Keratinocyte (primary cell): ENCODE measurements around a stretch of chr1.

GRCh38 chr1:6259910-6260934 is 676 bp downstream of the GPR153 start:
CAGE:
- cytosol, long polyA minus RNA: no peak
- cytosol, long polyA plus RNA: no peak
- long polyA plus RNA: no peak
- nucleus, long polyA minus RNA: no peak
- nucleus, long polyA plus RNA: no peak

DNA sequence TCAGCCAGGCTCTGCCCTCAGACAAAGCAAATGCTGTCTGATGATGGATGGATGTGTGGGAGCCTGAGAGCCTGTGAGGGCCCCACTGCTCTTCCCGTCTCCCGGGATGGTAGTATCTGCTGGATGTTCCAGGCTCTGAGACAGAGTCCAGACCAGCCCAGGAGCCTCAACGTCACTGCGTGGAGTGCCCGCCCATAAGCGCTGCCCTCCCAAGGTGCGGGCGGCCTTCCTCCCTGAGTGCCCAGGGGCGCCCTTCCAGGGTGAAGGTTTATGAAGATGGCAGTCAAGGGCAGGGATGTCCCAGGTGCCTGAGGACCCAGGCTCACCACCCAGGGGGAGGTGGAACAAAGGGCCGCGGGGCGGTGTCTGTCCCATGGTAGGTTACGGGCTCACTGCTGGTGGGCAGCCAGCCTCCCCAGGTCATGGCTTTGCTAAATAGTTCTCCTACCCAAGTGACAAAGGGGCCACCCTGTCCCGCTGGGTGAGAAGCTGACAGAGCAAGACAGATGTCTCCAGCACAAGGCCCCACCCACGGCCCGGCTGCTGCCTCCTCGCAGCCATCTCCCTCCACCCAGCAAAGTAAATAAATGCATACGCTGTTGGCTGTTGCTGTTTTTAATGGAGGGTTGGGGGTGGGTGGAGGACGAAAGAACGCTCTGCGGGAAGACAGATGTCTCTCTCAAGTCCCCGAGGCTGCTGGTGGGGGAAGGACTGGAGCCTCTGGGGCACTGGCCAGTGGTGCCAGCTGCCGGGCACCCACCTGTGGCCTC is 9.0 kb upstream of the GPR153 start:
CAGE:
- cytosol, long polyA minus RNA: no peak
- cytosol, long polyA plus RNA: no peak
- long polyA plus RNA: no peak
- nucleus, long polyA minus RNA: no peak
- nucleus, long polyA plus RNA: no peak

DNA sequence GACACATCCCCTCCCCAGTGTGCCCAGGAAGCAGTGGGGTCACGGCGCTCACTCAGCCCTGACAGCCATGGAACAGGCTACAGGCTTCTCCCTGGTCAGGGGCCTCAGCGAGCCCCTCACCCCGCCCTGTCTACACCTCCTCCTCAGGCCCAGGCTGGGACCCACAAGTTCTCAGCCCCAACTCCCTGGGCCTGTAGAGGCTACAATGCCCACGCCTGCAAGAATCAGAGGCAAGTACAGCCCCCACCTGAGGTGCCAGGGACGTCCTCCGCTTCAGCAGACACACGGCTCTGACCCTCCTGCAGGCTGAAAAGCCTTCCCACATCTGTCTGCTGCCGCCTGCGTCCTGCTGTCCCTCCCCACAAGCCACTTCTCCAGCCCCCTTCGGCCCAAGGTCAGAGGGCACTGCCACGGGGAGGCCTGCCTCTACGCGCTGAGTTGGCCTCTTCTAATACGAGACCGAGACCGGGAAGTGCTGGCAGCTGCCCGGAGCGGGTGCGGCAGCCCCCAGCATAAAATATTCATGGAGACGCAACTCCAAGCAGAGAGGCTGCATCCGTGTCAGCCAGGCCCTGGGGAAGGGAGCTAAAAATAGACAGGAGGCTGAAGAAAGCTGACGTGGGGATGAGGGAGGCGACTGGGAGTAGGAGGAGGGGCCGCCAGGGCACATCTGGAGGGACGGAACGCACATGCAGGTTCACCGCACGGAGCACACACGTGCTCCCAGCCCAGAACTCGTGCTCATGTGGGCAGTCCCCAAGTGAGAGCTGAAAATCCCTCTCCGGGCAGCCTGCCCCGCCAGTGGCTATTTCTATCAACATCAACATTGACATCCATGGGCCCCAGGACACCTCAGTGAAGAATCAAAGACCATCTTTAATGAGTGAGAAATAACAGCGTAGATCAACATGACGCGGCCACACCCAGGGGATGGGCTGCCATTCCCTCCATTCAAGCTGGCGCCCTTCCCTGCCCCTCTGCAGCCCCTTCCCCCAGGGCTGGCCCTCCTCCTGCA is 15.4 kb upstream of the GPR153 start:
CAGE:
- cytosol, long polyA minus RNA: no peak
- cytosol, long polyA plus RNA: no peak
- long polyA plus RNA: no peak
- nucleus, long polyA minus RNA: no peak
- nucleus, long polyA plus RNA: no peak

DNA sequence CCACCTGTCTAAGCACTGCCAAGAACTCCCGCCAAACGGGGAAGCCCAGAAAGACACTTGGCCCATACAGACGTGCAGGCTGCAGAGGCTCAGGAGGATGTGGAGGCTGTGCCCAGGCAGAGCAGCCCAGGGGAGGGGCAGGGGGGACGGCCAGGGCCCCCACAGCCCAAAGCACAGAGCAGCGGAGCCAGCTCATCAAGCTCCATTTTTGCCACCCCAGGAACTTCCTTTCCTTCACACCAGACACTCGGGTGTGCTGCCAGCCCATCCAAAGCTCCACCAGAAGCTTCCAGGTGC is 59.3 kb downstream of the ACOT7 start:
CAGE:
- cytosol, long polyA minus RNA: no peak
- cytosol, long polyA plus RNA: no peak
- long polyA plus RNA: no peak
- nucleus, long polyA minus RNA: no peak
- nucleus, long polyA plus RNA: no peak

GRCh38 chr1:6473822-6474665 is 8.1 kb upstream of the TNFRSF25 start:
CAGE:
- cytosol, long polyA minus RNA: no peak
- cytosol, long polyA plus RNA: no peak
- long polyA plus RNA: no peak
- nucleus, long polyA minus RNA: no peak
- nucleus, long polyA plus RNA: no peak

DNA sequence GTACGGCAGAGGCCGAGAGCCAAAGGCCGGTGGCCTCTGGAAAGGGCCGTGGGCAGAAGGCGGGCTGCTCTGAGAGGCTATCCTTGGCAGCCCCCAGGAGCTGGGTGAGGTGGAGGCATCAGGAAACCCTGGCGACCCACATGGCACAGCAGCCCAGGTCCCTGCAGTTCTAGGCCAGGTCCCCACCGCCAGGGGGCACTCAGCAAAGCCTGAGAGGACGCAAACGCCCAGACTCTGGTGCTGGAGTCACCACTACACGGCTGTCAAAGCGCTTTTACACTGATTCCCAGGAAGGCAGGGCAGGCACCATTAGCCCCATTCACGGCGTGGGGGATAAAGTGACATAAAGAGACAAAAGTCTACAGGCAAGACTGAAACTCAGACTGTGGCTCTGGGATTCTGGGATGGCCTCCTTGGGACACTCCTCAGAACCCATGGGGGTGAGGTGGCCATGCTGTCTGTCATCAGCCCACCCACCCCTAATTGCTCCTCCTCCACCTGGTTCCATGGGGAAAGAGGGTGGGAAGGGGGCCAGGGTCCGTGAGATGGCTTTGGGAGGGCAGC is 4.9 kb downstream of the PLEKHG5 start:
CAGE:
- cytosol, long polyA minus RNA: no peak
- cytosol, long polyA plus RNA: no peak
- long polyA plus RNA: no peak
- nucleus, long polyA minus RNA: no peak
- nucleus, long polyA plus RNA: no peak

GRCh38 chr1:6487691-6488194 is 3.7 kb downstream of the PLEKHG5 start:
CAGE:
- cytosol, long polyA minus RNA: no peak
- cytosol, long polyA plus RNA: no peak
- long polyA plus RNA: no peak
- nucleus, long polyA minus RNA: no peak
- nucleus, long polyA plus RNA: no peak

GRCh38 chr1:6501722-6503224 is 10.8 kb upstream of the PLEKHG5 start:
CAGE:
- cytosol, long polyA minus RNA: no peak
- cytosol, long polyA plus RNA: no peak
- long polyA plus RNA: no peak
- nucleus, long polyA minus RNA: no peak
- nucleus, long polyA plus RNA: no peak

GRCh38 chr1:6523679-6524798 is 30.3 kb downstream of the NOL9 start:
CAGE:
- cytosol, long polyA minus RNA: no peak
- cytosol, long polyA plus RNA: no peak
- long polyA plus RNA: no peak
- nucleus, long polyA minus RNA: no peak
- nucleus, long polyA plus RNA: no peak

DNA sequence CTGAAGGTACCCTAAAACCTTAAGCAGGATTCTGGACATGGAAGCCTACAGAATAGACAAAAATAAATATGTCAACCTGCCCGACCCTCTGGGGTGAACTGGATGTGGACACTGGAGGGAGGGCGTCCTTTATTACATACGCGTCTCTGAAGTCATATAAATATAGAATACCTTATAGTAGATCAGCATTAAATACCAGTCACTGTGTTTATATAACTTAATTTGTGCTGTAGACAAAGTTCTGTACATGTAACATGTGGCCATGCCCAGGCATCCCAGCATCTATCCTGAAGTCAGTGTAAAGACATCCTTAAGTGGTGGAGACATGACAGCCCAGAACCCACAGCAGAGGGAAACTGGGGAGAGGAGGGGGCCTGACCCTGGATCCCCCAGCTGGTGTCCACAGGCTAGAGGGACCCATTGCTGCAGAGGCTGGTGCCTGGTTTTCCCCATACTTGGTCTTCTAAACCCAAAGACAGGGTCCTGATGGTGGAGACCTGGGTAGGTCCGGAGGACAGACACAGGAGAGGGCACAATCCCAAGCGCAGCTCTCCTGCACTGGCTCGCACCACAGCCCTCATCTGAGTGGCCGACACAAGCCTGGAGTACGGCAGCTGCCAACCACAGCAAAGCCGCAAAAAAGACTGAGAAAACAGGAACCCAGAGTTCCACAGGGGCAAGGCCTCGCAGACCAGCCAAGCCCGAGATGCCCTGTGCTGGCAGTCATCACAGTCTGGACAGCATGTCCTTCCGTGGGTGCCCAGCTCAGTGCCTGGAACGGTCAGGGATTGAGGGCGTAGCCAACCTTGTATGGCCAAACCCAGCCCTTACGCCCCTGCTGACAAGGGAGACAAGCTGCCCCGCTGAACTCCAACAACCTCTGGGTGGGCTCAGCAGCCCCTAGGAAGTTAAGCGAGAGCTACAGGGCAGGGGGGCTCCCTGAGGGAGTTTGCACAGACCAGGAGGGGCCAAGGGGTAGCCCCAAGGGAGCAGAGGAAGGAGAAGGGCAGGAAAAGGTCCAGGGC is 11.3 kb downstream of the ZBTB48 start:
CAGE:
- cytosol, long polyA minus RNA: no peak
- cytosol, long polyA plus RNA: no peak
- long polyA plus RNA: no peak
- nucleus, long polyA minus RNA: no peak
- nucleus, long polyA plus RNA: start-site peak on the minus strand centred at position 198 of the sequence, 371 bp wide, 1,761 and 659 reads in 2 replicates

CAGE:
- cytosol, long polyA minus RNA: no peak
- cytosol, long polyA plus RNA: no peak
- long polyA plus RNA: no peak
- nucleus, long polyA minus RNA: no peak
- nucleus, long polyA plus RNA: no peak
Measured at GRCh38 chr1:6592729-6594003, 9.5 kb downstream of the KLHL21 start.

GRCh38 chr1:6596889-6598125 is 5.4 kb downstream of the KLHL21 start:
CAGE:
- cytosol, long polyA minus RNA: no peak
- cytosol, long polyA plus RNA: no peak
- long polyA plus RNA: no peak
- nucleus, long polyA minus RNA: no peak
- nucleus, long polyA plus RNA: no peak

DNA sequence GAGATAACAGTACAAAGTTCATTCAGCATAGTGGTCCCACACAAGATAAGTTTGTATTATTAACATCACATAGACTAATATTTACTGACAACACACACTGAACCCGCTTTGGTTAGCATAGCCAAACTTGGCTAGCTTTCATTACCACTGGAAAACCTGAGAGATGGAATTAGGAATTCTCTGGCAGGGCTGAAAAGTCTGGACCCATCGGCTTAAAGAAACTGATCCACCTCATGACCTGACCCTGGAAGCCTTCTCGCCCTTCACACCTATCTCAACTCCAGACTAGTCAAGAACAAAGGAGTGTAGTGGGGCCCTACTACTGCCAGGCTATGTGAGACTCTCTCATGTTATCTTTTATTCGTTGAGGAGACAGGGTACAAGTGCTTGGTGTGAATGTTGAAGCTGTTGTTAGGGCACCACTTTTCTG is 943 bp downstream of the DNAJC11 start:
CAGE:
- cytosol, long polyA minus RNA: no peak
- cytosol, long polyA plus RNA: no peak
- long polyA plus RNA: no peak
- nucleus, long polyA minus RNA: no peak
- nucleus, long polyA plus RNA: no peak

CAGE:
- cytosol, long polyA minus RNA: no peak
- cytosol, long polyA plus RNA: no peak
- long polyA plus RNA: no peak
- nucleus, long polyA minus RNA: no peak
- nucleus, long polyA plus RNA: no peak
Measured at GRCh38 chr1:6857171-6857738, 72.0 kb downstream of the CAMTA1 start.

DNA sequence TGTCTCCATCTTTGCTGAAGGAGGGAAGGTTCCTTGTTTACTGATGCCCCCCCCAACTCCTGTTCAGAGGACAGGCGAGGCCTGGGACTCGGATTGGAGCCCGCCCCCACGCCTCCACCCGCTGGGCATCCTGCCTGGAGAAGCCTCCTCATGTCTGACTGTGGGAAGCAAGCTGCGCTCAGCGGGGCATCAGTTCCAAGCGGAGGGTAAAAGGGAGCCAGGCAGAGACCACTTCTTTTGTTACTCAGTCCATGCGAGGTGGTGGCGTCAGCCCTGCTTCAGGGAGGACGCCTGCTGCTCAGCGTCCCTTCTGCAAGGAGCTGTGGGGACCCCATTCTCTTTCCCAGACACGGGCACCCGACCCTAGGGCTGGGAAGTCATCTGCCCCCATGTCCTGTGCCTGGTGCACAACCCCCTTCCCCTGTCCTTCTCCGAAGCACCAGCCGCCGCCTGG is 413.9 kb downstream of the CAMTA1 start:
CAGE:
- cytosol, long polyA minus RNA: no peak
- cytosol, long polyA plus RNA: no peak
- long polyA plus RNA: no peak
- nucleus, long polyA minus RNA: no peak
- nucleus, long polyA plus RNA: no peak

GRCh38 chr1:7206066-7206363 is 420.8 kb downstream of the CAMTA1 start:
CAGE:
- cytosol, long polyA minus RNA: no peak
- cytosol, long polyA plus RNA: no peak
- long polyA plus RNA: no peak
- nucleus, long polyA minus RNA: no peak
- nucleus, long polyA plus RNA: no peak

CAGE:
- cytosol, long polyA minus RNA: no peak
- cytosol, long polyA plus RNA: no peak
- long polyA plus RNA: no peak
- nucleus, long polyA minus RNA: no peak
- nucleus, long polyA plus RNA: no peak
Measured at GRCh38 chr1:7334525-7335216, 436.4 kb upstream of the VAMP3 start.

GRCh38 chr1:7669487-7670475 is 101.3 kb upstream of the VAMP3 start:
CAGE:
- cytosol, long polyA minus RNA: no peak
- cytosol, long polyA plus RNA: no peak
- long polyA plus RNA: no peak
- nucleus, long polyA minus RNA: no peak
- nucleus, long polyA plus RNA: no peak

GRCh38 chr1:7702393-7702752 is 68.7 kb upstream of the VAMP3 start:
CAGE:
- cytosol, long polyA minus RNA: no peak
- cytosol, long polyA plus RNA: no peak
- long polyA plus RNA: no peak
- nucleus, long polyA minus RNA: no peak
- nucleus, long polyA plus RNA: no peak

DNA sequence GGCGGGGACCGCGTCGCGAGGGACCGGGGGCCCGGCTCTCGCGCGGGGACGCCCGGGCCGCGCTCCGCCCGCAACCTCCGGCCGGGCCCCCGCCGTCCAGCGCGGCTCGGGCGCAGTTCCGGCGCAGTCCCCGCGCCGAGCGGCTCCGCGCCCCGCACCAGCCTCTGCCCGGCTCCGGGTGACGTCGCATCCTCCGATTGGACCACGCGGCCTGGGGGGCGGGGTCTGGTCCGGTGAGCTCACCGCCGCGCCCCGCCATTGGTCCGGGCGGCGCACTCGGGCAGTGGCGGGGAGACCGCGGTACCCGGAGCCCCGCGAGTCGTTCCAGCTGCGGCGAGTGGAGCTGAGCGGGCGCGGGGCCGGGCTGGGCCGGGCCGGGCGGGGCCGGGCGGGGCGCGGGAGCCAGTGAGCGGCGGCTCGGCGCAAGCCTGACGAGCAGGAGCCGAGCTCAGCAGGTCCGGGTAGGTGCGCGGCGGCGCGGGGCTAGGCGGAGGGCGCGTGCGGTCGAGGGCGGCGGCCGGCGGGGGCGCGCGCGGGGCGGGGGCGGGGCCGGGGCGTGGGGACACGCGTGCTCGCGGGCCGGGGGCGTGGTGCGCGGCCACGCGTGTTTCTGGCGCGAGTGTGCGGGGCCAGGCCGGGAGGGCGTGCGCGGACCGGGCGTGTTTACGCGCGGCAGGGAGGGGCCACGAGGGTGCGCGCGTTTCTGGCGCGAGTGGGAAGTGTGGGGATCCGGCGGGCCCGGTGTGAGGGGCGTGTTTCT is 66.5 kb upstream of the VAMP3 start:
CAGE:
- cytosol, long polyA minus RNA: no peak
- cytosol, long polyA plus RNA: no peak
- long polyA plus RNA: no peak
- nucleus, long polyA minus RNA: no peak
- nucleus, long polyA plus RNA: no peak